Measurements from ENCODE around the genes MUC20 and MUC4.

DNA sequence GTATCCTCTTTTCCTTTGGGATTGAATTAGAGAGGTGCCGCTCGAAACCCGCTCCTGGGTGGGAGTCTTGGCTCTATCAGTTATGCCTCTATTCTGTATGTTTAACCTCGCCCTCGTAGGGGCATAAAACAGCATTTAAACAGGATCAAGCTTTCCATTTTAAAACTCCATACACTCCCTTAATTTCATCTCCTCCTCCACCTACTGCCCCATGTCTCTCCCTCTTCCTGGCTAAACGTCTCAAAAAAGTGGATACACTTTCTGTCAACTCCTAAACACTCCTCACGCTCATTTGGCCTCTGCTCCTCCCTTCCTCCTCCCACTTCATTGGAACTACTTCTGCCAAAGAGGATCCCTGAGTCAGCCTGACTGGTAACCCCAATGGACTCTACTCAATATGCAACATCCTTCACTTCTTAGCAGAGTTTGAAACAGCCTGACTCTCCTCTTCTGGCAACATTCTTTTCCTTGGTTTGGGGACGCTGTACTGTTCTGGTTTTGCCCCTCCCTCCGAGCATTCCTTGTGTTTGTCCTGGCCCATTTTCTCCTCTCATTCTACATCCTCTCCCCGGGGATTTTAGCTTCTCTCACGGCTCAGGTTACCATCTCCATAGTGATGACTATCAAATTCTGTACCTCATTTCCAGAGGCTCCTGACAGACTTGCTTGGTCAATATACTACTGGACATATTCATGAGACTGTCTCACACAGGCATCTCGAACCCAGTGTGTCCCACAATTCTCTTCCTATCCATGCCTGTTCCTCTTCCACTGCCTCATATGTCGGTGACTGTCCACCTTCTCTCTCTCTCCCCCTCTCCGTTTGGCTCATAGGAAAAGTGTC is 22.9 kb upstream of the MUC20 start:
- RRBS = no CpG with 5 or more reads among the region's 14 CpGs

DNA sequence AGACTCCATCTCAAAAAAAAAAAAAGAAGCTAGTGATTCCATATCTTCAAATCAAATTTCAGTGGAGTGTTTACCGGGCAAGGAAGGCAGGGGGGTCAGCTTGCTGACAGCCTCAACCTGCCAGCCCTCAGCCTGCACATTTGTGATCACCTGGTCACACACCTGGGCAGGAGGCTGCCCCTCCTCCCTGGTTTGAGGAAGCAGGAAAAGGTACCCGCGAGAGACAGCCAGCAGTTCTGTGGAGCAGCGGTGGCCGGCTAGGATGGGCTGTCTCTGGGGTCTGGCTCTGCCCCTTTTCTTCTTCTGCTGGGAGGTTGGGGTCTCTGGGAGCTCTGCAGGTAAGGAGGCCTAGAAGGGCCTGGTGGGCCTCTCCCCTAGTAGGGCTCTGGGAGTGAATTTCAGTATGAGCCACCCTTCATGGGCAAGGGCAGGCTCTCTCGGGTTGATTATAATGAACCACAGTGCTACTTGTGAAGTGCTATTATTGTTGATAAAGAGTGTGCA is at the start of gene MUC20:
TSS of gene MUC20 (plus strand) at position 233 of the 504 bp plus-strand sequence.
- RRBS = no CpG with 5 or more reads among the region's 6 CpGs

- RRBS = no CpG with 5 or more reads among the region's 9 CpGs
Measured at GRCh38 chr3:195790528-195791502, 20.9 kb downstream of the MUC4 start.

GRCh38 chr3:195803233-195803796 is 8.4 kb downstream of the MUC4 start:
- RRBS = no CpG with 5 or more reads among the region's 20 CpGs

DNA sequence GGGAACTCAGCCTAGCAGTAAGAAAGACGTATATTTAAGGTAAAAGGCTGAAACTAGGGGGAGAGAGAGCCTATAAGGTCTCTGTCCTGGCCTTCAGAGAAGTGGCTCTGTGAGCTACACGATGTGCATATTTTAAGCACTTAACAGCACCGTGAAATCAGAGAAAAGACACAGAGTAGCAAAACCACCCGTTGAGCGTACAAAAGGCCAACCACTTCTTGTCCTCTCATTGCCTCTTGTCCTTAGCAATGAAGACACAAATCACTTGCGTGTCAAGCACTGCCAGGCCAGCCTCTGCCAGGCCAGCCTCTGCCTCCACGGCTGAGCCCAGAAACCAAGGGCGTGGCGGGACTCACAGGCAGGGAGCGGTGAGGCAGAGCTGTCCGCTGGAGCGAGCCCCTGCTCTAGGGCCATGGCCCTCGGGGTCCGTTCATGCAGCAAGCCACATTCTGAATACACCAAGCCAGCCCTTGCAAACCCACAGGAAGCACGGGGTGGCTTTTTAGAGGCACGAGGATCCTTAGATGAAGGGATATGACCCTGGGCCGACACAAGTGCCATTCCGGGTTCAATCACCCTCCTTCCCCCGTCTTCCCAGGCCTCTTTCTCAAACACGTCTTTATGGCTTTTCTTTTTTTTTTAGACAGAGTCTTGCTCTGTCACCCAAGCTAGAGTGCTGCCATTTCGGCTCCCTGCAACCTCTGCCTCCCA is 4.0 kb downstream of the MUC4 start:
- RRBS = 21% methylated on average over 2 of the region's 21 CpGs

DNA sequence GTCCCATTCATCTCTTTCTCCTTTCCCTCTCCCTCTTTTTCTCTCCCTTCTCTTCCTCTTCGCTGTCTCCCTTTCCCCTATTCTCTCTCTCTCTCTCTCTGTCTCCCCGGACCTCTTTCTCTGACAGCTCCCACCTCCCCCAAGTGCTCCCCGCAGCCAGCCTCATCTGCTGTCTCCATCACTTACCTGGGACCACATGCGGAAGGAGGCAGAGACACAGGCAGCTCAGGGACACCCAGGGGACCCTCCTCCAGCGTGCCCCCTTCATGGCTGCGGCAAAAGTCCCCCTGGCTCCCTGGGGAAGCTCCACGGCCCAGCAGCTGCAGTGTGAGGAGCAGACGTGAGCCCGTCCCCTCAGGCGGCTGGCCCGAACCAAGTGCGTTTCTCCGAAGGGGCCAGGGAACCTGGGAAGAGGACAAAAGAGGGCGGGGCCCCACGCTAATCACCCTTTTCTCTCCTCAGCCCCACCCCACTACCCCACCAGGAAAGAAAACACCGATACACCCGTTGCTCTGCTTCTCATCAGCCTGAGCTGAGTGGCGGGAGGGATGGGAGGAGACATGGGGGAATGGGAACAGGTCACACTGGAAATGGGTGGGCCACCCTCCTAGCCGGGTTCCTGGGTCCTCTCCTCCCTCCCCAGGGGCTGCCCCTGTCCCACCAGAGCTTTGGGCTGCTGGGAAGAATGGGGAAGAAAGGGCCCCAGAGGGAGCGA is at the start of gene MUC4:
TSS of gene MUC4 (minus strand) at position 380 of the 715 bp plus-strand sequence.
- RRBS = no CpG with 5 or more reads among the region's 20 CpGs

- RRBS = 93% methylated on average over 5 of the region's 34 CpGs
Measured at GRCh38 chr3:195884646-195885724, 23.4 kb downstream of the TNK2 start.

- RRBS = 9% methylated on average over 1 of the region's 26 CpGs
Measured at GRCh38 chr3:195900121-195901172, 7.9 kb downstream of the TNK2 start.

- RRBS = 11% methylated on average over 6 of the region's 22 CpGs
Measured at GRCh38 chr3:195906729-195907599, 1.4 kb downstream of the TNK2 start.

DNA sequence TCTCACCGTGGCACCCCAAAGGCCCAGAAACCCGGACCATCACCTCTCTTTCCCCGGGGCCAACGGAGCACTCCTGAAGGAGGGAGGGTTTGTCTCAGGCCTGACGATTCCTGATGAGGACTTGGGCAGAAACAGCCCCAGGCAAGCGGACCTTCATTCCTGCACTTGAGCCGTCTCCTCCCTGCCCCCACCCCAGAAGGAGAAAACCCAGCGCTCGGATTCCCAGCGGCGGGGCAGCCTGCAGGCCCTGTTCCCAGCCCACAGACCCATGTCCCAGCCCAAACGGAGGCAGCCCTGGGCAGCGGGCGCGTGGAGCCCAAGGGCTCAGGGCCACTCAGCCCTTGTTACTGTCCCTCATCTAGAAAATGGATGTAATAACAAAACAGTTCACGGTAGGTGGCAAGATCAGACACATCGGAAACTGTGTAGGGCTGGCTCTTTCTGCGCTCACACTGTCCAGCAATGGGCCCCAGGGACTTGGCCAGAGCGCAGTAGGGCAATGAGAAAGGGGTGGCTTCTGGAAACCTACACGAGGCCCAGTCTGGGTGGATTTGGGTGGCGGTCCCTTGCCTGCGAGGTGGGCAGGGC is 1.9 kb upstream of the TNK2 start:
- RRBS = no CpG with 5 or more reads among the region's 22 CpGs

GRCh38 chr3:195941699-195942611 is 33.6 kb upstream of the TNK2 start:
- RRBS = no CpG with 5 or more reads among the region's 24 CpGs

DNA sequence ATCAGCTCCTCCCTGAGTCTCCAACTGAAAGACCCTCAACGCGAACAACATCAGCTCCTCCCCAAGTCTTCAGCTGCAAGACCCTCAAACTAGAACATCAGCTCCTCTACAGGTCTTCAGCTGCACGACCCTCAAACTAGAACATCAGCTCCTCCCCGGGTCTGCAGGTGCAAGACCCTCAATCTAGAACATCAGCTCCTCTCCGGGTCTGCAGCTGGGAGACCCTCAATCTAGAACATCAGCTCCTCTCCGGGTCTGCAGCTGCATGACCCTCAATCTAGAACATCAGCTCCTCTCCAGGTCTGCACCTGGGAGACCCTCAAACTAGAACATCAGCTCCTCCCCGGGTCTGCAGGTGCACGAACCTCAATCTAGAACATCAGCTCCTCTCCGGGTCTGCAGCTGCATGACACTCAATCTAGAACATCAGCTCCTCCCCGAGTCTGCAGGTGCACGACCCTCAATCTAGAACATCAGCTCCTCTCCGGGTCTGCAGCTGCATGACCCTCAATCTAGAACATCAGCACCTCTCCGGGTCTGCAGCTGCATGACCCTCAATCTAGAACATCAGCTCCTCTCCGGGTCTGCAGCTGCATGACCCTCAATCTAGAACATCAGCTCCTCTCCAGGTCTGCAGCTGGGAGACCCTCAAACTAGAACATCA is 36.2 kb upstream of the TNK2 start:
- RRBS = no CpG with 5 or more reads among the region's 14 CpGs

DNA sequence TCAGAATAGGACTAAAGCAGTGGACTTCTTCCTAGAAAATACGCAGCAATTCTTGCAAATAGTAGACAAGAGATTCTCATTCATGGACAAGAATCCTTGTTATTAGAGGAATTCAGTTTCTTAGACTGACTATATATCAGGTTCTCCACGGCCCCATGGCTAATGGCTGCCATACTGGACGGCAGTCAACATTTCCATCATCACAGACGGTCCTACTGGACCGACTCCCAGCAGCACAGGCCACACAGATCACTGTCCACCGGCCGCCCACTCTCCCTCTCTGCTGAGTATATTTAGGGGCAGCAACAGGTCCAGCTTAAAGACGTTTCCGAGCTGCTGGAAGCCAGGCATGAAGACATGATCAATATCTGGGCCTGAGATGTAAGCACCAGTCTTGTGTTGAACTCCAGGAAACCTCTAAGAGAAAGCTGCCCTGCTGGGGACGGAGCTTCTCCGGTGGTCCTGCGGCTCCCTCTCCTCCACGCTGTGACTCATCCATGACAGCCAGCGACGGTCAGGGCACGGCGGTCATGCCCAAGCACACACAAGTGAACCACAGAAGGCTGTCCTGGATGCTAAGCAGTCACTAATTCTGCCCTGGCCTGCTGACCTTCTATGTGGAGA is 61.9 kb upstream of the TNK2 start:
- RRBS = no CpG with 5 or more reads among the region's 17 CpGs

GRCh38 chr3:196096331-196096998 is 14.6 kb upstream of the TFRC start:
- RRBS = no CpG with 5 or more reads among the region's 12 CpGs

GRCh38 chr3:196194099-196195130 is 16.8 kb downstream of the ZDHHC19 start:
- RRBS = 36% methylated on average over 3 of the region's 18 CpGs

DNA sequence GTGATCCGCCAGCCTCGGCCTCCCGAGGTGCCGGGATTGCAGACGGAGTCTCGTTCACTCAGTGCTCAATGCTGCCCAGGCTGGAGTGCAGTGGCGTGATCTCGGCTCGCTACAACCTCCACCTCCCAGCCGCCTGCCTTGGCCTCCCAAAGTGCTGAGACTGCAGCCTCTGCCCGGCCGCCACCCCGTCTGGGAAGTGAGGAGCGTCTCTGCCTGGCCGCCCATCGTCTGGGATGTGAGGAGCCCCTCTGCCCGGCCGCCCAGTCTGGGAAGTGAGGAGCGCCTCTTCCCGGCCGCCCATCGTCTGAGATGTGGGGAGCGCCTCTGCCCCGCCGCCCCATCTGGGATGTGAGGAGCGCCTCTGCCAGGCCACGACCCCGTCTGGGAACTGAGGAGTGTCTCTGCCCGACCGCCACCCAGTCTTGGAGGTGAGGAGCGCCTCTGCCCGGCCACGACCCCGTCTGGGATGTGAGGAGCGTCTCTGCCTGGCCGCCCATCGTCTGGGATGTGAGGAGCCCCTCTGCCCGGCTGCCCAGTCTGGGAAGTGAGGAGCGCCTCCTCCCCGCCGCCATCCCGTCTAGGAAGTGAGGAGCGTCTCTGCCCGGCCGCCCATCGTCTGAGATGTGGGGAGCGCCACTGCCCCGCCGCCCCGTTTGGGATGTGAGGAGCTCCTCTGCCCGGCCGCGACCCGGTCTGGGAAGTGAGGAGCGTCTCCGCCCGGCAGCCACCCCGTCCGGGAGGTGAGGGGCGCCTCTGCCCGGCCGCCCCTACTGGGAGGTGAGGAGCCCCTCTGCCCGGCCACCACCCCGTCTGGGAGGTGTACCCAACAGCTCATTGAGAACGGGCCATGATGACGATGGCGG is 27.7 kb downstream of the SLC51A start:
- RRBS = no CpG with 5 or more reads among the region's 67 CpGs

GRCh38 chr3:196654387-196654719 is 14.9 kb downstream of the NRROS start:
- RRBS = no CpG with 5 or more reads among the region's 4 CpGs

GRCh38 chr3:196664978-196665383 is 25.5 kb downstream of the NRROS start:
- RRBS = no CpG with 5 or more reads among the region's 9 CpGs

GRCh38 chr3:196711547-196711741 is 606 bp downstream of the CEP19 start:
- RRBS = no CpG with 5 or more reads among the region's 5 CpGs

GRCh38 chr3:197004114-197004227 is 25.6 kb downstream of the MELTF start:
- RRBS = no CpG with 5 or more reads among the region's 3 CpGs